ENCODE results near the genes FBXL17 and FER.

DNA sequence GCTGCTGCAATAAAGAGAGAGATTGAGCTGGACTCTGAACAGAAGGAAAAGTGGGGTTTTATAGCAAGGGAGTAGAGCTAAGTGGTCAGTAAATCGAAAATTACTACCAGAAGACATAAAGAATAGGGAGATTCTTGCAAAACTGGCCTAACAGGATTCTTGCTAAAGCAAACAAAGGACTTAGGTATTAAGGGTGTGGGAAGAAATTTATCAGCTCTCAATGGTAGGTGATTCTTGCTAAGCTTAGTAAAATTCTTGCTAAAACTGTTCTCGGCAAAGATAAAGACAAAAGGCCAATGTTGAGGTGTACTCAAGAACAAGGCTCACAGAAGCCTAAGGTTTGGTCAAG is 300.5 kb downstream of the SLCO4C1 start:
- PRO-cap, 2 experiments: no peak in any of the 2 experiments

DNA sequence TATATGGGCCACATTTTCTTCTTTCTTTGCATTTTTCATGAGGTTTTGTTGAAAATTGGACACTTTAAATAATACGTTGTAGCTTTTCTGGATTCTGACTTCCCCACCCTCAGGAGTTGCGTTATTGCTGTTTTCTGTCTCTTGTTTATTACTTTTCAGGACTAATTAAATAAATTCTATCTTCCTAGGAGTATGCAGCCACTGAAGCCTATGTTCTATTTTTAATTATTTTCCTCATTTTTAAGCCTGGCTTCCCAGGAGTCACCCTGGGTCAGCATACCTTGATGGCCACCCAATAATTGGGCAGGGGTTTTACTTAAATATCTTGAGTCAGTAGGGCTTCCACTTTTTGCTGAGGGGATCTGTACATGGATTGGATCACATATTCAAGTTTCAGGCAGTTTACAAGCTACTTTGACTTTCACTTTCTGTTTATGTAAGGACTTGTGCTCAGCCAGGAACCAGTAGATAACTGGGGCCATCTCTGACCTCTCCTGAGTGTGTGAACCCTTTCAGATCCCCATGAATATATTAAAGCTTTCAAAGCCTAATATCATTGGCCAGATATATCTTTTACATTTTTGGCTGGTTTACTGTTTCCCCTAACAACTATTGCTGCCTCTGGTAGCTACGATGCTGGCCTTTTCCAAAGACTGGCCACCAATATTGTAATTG is 45.2 kb downstream of the SLCO6A1 start:
- PRO-cap, 2 experiments: no peak in any of the 2 experiments

GRCh38 chr5:102754050-102754520 is 1.0 kb upstream of the PAM start:
- PRO-cap, 2 experiments: no peak in any of the 2 experiments

DNA sequence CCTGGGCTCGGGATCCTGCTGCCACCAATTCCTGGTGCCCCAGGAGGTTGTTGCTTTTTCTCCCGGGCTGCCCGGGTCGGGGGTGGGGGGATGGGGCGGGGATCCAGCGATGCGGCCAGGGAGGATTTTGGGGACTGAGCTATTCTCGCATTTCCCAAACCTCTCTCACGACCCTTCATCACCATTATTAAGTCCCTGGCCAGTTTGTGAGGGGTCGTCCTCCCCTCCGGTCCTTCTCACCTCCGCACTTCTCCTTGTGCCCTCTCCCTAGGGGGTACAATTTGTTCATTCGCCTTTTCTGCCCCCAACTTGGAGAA is 277 bp downstream of the PAM start:
- PRO-cap, 2 experiments: no peak in any of the 2 experiments

GRCh38 chr5:102760666-102761245 is 5.7 kb downstream of the PAM start:
- PRO-cap, 2 experiments: no peak in any of the 2 experiments

DNA sequence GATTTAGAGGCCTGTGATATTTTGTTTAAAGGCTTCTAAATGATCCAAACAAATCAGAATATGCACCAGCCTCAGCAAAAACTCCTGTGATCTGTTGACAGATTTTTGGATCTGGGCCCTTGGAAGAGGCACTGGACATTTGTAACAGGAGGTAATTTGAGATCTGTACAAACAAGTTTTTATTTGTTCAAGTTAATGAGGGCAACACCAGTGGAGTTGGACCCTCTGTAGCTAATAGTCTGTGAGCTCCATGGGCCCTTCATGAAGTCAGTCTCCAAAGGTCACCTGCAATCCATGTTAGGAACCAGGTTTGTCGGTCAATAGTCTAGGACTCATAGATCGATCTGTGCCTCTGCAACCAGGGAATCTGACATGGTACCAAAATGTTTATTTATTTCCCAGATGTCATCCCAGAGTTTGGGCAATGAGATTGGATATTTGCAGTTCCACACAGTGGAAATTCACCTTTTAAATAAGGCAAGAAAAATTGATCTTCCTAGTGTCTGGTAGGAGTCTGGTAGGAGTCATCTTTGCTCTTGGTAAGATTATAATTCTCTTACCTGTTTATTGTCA is 41.0 kb downstream of the PAM start:
- PRO-cap, 2 experiments: no peak in any of the 2 experiments

DNA sequence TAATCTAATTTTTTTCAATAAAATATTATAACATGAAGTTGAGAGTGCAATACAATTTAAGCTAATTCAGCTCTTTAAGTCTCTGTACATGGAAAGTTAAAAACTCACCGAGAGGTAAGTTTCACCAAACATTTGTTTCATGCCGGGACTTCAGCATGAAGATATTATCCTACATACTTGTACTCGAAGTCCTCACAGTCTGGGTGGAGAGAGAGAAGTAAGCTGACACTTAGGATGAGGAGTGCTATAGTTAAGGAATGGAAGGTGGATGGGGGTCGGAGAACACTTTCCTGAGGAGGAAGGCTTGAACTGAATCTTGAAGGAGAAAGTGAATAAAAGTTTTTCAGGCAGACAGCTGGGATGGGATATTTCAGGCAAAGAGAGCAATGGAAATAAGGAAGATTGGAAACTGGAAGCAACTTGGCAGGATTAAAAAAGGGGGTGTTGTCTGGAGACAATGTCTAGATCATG is 167.0 kb downstream of the PAM start:
- PRO-cap, 2 experiments: no peak in any of the 2 experiments

DNA sequence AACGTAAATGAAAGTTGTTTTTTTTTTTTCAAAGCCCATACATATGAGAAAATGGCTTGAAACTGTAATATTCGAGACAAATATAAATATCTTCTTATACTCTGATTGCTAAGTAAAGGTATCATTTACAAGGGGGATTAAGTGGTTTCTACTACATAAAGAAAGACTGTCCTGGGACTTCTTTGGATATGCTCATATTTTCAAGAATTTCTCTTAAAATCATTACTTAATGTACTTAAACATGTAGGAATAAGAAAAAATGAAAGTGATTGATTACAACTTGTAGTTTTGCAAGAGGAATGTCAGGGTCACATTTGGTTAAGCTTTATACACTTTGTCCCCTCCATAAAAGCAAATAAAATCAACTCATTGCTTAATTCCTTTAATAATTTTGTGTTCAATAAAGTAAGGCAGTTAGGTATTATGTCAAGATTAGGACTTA is 1.2 kb downstream of the GIN1 start:
- PRO-cap, 2 experiments: no peak in any of the 2 experiments

GRCh38 chr5:103413512-103413817 is 149.1 kb downstream of the NUDT12 start:
- PRO-cap, 2 experiments: no peak in any of the 2 experiments

DNA sequence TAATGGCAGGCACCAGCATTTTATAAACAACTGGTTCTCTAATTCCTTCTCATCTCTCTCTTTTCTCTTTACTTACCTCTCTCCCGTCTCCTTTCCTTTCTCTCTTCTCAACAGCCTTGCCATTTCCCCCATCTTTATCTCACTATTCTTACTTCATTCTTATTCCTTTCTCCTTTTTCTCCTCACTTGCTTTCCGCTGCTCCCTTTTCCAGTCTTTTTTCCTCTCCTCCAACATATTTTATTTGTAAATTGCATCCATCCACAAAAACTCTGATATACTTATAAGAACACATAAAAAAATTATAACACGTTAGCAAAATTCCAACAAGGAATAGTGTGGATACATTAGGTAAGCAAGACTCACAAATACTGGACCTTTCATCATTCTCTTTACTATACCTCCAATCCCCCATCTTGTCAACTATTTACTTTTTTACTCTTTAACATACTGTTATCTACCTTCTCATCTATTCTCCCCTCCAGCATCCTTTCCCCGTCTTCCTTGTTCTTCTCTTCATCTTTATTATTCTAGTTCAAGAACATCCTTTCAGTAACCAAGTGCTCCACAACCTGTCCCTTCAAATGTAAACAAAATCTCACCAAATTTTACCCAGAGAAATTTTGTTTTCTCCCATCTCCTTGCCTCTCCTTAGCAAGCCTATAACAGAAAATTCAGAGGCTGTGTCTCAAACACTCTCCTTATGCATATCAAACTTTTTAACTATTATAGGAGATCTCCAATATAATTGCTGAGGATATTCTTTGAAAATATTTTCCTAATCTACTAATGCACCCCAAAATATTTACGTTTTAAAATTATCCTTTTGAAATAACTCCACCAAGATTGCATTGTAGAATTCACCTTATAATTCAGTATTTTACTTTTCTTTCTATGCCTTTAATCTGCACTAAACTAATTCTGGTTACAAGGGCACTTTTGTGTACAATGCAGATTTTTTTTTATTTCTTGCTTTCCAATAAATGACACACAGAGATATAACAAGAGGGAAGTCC is 38.4 kb downstream of the EFNA5 start:
- PRO-cap, 2 experiments: no peak in any of the 2 experiments

DNA sequence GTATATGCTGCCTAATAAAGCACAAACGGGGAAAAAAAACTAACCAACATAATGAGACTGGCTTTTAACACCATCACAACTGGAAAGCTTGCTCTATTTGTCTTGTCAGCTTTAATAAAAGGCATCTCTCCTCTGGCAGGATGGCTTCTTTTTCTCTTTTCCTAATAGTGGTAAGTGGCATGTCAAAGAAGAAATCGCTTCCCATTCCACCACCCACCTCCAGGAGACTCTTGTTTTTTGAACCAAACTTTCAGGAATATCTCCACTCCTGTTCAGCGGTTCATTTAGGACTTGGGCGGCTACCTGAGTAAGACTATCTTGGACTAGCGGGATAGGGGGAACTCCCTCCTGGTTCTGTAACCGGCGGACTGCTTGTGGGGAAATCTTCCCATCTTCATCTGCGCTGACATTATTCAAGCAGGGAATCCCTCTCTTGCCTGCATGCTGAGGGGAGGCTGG is 2.0 kb downstream of the EFNA5 start:
- PRO-cap, 2 experiments: no peak in any of the 2 experiments

DNA sequence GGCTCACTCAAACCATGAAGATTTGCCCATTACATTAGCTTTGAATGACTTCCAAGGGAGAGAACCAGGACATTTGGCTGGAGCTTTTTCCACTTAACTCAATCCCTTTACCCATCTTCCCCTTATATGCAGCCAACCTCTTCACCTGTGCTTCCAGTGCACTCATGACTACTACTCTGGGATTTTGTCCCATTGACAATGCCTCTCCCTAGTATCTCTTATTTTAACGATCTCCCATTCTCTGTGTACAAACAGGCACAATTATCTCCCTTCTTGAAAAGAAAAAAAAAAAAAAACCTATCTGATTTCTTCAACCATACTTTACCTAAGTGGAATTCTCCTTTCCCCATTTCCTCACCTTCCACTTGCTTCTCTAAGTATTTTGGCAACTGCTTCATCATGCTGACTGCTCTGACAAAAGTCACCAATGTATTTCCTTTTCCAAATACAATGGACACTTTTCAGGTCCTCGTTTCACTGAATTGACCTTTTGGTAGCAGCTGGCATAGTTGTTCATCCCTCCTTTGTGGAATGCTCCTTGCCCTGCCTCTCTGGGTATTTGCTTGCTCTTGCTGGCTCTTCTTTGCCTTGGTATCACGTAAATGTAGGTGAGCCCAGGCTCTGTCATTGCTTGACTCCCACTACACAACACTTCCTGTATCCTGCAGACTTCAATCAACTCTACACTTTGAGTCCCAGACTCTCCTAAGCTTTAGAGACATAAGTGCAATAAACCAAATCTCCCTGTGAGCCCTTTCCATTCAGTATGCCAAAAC is 271.9 kb upstream of the EFNA5 start:
- PRO-cap, 2 experiments: no peak in any of the 2 experiments

- PRO-cap, 2 experiments: no peak in any of the 2 experiments
Observed at GRCh38 chr5:107943931-107944387, 273.2 kb upstream of the EFNA5 start.

- PRO-cap, 2 experiments: no peak in any of the 2 experiments
Observed at GRCh38 chr5:108359226-108360058, 22.5 kb downstream of the FBXL17 start.

DNA sequence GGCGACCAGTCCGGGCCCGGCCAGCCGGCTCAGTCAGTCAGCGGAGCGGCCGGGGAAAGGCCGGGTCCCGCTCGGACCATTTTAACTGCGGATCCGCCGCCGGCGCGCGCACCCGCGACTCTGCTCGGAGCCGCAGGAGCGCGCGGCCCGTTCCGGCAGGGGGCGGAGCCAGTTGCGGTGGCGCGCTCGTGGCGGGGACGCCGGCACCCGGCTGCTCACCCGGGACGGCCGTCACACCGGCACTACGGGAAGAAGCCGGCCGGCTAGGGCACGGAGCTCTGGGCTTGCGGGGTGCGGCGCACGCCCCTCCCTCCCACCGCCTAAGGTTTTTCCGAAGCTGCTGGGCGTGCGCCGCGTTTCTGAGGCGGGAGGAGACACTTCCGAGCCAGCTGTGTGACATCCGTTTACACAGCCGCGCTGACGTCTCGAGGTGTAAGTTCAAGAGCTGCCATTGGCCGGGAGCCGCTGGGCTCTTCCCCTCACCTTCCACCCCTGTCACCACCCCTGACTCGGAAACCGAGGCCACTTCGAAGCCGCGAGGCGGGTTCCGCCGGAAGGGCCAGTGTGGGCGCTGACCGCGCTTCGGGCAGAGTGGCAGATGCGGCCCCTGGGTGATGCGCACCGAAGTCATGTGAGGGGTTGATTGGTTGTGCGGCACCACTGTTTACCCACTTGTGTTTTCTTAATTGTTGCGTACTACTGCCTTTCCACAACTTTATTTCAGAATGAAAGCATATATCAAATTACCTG is at the start of gene FBXL17:
TSS of gene FBXL17 (minus strand) at position 122 of the 750 bp plus-strand sequence.
- PRO-cap, 2 experiments: peak in 2 of 2 experiments; most common plus-strand start position 171 of the sequence (in 2); most common minus-strand start position 122 of the sequence (in 2)

DNA sequence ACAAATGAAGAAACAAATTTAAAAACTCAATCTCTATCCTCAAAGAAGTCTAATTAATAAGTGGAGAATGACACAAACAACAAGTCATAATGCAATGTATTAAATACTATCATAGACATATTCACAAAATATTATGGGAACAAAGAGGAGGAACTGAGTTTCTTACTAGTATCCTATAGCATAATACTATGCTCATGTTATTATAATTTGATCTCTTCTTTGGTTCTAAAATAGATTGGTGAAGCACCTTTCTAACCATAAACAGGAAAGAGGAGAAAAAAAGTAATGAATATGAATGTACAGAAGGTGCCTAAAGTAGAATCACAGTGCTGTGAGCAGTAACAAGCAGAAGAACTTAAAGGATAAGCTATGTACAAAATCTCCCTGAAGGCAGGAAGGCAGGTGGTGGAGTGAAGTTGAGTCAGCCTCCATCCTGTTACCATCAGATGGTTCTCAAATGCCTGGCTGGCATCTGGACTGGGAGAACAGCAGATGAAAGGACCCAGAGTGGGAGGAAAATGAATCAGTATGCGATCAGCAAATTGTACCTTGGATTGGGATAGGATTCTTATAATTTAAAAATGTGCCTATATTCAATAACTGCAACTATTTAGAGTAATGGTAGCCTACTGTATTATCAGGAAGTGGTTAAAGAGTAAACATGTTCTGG is 21.3 kb upstream of the FER start:
- PRO-cap, 2 experiments: no peak in any of the 2 experiments

DNA sequence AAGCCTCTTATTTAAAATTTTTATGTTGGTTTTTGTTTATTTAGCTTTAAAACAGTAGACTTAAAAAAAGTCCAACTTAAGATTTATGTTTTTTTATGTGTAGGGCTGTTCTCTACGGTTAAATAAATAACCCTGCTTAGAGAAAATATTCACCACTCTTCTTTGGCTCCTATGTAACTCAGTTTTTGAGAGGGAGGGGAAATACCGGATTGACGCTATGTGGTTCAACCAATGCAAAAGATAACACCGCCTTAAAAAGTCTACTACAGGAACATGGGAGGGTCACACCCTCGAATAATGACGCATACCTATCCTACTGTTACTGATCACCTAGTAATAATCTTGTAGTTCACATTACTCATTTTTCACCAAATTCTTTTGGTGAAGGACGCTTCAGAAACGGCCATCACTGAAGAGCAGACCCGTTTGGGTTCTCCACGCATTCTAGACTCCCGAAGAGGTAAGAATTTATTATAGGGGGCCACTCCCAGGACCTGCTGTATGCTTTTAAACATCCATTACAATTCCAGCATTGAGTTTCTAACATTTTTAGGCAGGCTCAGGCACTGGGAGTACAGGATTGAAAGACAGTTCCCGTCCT is at the start of gene FER:
TSS of gene FER (plus strand) at position 357 of the 601 bp plus-strand sequence.
- PRO-cap, 2 experiments: peak in 2 of 2 experiments; most common plus-strand start position 361 of the sequence (in 1); most common minus-strand start position 448 of the sequence (in 1)

- PRO-cap, 2 experiments: no peak in any of the 2 experiments
Observed at GRCh38 chr5:108760536-108760973, 12.9 kb downstream of the FER start.

- PRO-cap, 2 experiments: no peak in any of the 2 experiments
Observed at GRCh38 chr5:108884951-108885304, 137.2 kb downstream of the FER start.

GRCh38 chr5:109325398-109326292 is 84.1 kb downstream of the PJA2 start:
- PRO-cap, 2 experiments: no peak in any of the 2 experiments